Hematopoietic multipotent progenitor cell (in vitro differentiated cells): ENCODE measurements around the gene GBP7.

DNA sequence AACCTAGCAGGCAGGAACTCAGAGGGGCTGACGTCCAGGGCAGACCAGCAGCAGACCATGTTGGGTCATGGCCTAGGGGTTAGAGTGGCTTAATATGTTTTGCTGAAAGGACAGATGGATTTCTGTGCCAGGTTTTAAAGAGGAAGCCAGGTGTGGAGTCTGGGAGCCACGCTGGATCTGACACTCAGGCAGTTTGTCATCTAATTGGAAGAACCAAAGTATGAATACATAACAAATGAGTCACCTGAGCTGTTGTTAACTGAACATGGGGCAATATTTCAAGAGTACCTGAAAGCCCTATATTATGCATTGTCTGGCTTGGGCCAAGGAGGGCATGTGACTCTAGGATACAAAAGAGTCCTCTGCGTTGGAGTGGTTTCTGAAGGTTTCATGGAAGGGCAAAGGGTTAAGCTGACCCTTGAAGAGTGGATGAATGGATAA is 70.6 kb downstream of the LMO4 start:
- CAGE, long polyA plus RNA, result no peak

DNA sequence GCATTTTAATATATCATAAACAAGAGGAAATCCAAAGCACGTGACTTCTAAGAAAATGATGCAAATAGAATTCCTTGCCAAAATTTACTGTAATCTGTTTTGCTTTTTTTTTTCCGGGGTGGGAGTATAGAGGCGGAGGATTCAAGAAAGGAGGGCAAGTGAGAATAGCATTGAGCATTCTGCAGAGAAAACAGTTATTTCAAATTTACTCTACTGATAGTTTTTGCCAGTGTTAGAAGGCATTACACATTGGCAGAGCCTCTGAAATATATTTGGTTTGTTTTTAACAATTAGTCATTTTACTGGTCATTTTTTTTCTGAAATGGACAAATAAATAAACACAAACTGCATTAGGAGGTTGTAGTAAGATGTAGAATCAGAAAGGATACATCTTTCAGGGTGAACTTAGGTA is 498.4 kb downstream of the LMO4 start:
- CAGE, long polyA plus RNA, result no peak

DNA sequence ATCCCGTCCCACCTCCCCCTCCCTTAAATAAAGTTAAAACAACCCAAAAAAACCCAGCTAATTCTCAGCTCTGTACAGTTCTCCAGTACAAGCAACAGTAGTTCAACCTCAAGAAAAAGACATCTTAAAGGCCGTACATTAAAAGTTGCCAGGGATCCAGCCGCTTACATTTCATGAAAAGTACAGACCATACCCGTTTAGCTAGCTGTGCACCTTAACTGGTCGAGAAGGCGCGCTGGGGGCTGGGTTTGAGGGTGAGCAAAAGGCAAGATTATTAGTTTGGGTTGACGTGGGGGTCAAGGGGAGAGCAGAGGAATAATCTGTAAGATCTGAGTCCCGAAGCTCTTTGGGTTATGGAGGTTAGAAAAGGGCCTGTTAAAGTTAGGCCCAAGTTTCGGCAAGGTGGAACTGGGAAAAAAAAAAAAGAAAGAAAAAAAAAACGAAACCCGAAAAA is 574 bp upstream of the PKN2 start:
- CAGE, long polyA plus RNA, result no peak

DNA sequence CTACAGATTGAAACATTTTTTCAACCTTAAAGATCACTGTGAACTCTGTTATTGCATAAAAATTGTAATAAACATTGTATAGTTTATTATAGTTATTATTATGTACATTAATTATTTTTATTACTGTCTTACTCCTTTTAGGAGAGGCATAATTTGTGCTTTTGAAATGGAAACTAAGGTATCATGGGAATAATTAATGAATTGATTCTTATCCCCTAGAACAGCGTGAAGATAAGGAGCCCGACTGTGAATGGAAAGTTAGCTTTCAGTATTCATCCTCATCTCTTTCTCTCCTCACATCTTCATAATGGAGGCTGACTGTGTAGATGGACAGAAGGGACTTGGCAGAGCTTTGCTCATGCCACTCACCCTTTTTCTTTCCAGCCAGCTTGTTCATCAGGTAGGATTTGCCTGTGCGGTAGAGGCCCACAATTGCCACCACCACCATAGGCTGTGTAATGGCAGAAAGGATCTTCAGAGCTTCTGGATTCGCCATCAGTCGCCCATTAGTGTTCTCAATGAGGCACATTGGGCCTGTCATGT is 2.3 kb downstream of the GBP1 start:
- CAGE, long polyA plus RNA, result no peak

DNA sequence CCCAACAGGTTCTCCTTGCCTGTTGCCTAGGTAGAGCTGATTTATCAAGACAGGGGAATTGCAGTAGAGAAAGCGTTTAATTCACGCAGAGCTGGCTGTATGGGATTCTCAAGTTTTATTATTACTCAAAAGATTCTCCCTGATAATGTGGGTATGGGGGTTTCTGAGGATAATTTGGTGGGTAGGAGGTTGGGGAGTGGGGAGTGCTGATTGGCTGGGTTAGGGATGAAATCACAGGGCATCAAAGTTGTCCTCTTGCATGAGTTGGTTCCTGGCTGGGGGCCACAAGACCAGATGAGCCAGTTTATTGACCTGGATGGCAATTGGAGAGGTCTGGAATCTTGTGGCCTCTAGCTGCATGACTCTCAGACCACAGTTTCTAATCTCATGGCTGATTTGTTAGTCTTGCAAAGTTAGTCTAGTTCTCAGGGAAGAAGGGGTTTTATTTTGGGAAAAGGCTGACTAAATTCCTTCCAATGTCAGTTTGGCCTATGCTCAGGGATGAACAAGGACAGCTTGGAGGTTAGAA is 3.2 kb upstream of the GBP1 start:
- CAGE, long polyA plus RNA, result no peak

DNA sequence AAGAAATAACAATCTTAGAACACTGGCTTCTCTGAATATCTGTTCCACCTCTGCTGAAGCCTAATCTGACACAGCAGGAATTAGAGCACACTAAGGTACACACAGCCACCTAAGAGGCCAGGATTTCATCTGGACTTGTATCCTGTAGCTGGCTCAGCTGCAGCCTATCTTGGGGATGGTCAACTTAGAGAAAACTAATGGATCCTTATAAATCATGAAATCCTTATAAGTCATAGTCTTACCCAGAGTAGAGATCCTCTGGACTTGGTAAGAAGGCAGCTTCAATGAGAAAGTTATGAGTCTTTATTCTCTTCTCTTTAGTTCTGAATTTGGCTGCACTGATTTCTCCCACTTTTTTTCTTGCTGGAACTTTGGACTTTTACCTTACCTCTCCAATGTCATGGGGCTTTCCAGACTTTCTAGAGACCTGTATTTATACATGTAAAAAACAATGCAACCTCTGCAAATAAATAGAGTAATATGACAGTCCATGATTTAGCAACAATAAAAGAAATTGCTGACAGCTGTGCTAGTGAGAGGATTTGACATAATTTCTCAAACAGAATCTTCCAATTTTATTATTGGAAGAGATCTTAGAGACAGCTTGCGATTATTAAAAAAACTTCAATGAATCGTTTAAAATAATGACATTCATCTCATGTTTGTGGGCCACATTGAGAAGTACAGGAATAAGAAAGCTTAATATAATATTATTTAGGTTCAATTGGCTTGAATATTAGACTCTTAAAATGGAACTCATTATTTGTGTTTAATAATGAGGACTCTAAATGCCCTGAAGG is at the start of gene GBP7:
Gene GBP7 (minus strand): TSS at position 325 of the 800 bp plus-strand sequence.
- CAGE, long polyA plus RNA, result no peak

- CAGE, long polyA plus RNA, result no peak
Measured at GRCh38 chr1:89271546-89271945, 1.1 kb downstream of the GBP5 start.

DNA sequence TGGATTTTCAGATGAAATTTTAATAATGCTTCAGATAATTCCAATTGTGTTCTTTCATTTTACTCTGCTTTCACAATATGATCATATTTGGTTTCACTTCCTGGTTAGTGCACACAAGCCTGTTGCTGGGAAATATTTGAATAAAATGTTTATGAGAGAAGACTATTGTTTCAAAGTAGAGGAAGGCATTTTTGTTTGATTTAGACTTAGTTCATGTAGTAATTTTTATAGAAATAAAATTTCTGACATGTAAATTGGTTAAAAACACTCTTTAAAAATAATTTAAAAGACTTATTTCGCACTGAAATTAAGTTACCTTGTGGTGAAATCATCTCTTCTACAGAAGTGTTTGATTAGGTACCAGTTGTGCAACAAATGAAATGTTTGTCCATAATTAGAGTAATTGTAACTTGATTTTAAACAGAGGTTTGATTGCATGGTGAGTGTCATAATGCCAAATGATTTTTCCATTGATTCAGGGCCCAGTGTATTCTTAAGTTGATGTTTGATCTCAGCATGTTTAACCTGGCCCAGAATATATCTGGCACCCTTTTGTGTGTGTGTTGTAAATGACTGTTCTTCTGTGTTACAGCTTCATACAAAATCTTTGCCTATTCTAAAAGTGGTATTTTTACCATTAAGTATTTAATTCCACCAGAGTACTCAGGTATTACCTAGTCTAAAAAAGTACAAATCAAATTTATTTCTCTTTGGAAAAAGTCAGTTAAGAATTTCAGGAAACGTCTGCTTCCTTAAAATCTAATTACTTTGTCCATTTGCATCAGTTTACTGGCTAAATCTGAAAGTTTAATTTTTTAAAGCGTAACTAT is 28.5 kb downstream of the LRRC8B start:
- CAGE, long polyA plus RNA, result no peak

- CAGE, long polyA plus RNA, result no peak
Measured at GRCh38 chr1:89587492-89588629, 45.1 kb upstream of the LRRC8C start.

DNA sequence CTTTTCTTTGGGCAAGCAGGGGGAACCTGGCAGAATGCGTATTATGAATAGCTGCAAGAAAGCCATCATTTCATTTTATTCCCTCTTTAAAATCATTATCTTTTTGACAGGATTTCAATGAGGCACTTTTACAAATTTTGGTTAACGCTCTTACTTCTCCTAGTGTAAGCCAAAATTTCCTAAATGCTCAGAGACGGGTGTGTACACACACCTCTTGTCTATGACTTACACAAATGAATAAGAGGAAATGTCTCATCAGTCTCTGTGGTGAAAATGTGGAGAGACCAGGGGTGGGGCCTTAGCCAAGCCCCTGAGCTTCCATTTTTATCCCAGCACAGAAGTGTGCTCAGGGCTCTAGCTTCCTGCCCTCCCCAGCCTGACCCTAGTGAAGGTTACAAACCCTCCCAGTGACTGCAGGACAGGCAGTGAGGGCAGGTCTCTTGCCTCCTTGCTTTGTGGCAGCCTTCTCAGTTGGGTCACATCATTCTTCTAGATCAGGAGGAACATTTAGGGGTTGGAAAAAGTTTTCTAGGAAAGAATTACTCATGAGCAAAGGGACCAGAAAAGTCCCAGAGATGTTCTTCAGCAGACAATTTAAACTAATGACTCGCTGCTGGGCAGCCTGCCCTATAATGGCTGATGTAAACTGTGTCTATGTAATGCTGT is 91.8 kb downstream of the LRRC8C start:
- CAGE, long polyA plus RNA, result no peak

DNA sequence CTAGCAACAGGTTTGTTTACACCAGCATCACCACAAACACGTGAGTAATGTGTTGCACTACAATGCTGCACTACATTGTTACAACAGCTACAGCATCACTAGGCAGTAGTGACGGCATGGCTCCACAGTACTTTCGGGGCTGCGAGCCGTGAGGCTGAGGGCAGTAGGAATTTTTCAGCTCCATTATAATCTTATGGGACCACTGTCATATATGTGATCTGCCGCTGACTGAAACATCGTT is 82.7 kb upstream of the LRRC8D start:
- CAGE, long polyA plus RNA, result no peak

- CAGE, long polyA plus RNA, result no peak
Measured at GRCh38 chr1:89739975-89740211, 80.9 kb upstream of the LRRC8D start.

- CAGE, long polyA plus RNA, result no peak
Measured at GRCh38 chr1:89833939-89834473, 13.2 kb downstream of the LRRC8D start.

DNA sequence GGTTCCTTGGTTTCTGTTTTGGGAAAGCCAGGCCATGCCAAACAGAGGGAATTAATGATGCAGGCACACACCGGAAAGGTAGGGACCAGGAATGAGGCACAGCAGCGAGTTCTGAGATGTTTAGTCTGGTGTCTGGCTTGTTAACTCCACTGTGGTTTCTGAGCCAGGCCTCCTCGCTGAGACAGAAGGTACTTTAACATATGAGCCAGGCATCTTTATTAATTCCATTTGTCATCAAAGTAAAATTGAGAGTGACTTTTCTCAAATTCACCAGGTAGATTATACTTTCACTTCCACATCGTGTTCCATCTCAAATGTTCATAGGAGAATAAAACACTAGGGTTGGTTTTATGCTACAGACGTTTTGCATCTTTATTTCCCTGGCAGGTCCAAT is 23.5 kb downstream of the LRRC8D start:
- CAGE, long polyA plus RNA, result no peak

GRCh38 chr1:89870858-89871687 is 50.2 kb downstream of the LRRC8D start:
- CAGE, long polyA plus RNA, result no peak

GRCh38 chr1:90219033-90219934 is 224.4 kb downstream of the ZNF326 start:
- CAGE, long polyA plus RNA, result no peak

- CAGE, long polyA plus RNA, result no peak
Measured at GRCh38 chr1:90706452-90706775, 10.7 kb downstream of the BARHL2 start.

- CAGE, long polyA plus RNA, result no peak
Measured at GRCh38 chr1:90717865-90718467, 864 bp upstream of the BARHL2 start.

- CAGE, long polyA plus RNA, result no peak
Measured at GRCh38 chr1:90926810-90927278, 95.0 kb downstream of the ZNF644 start.

- CAGE, long polyA plus RNA, result no peak
Measured at GRCh38 chr1:91018551-91018921, 3.3 kb downstream of the ZNF644 start.